Measurements from ENCODE around the genes DNA2 and PALD1.

GRCh38 chr10:68135780-68137116, 27.0 kb downstream of the MYPN start:
- PRO-cap = no peak
- RAMPAGE, long total RNA, 4 experiments = no peak in any of the 4 experiments

- PRO-cap = no peak
- RAMPAGE, long total RNA, 4 experiments = no peak in any of the 4 experiments
Measured at GRCh38 chr10:68328118-68328814, 3.6 kb upstream of the HNRNPH3 start.

DNA sequence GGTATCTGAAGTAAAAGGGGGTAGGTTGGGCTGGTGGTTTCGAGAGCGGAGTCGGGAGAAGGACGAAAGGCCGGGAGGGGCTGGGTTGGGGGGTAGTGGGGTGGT, 204 bp downstream of the HNRNPH3 start:
- PRO-cap = no peak
- RAMPAGE, long total RNA, 4 experiments = no peak in any of the 4 experiments

- PRO-cap = no peak
- RAMPAGE, long total RNA, 4 experiments = start-site peak on the minus strand in 1 of 4 experiments, at chr10:68432758-68433515 at its widest, 7 reads per replicate
Measured at GRCh38 chr10:68432745-68434002, 26.1 kb upstream of the RUFY2 start.

- PRO-cap = no peak
- RAMPAGE, long total RNA, 4 experiments = start-site peak on the minus strand in 3 of 4 experiments, at chr10:68471931-68471978 at its widest, 6 to 17 reads per replicate
Measured at GRCh38 chr10:68471184-68472364, at the start of gene DNA2. Gene DNA2, minus strand, starts transcription at chr10:68471973.

DNA sequence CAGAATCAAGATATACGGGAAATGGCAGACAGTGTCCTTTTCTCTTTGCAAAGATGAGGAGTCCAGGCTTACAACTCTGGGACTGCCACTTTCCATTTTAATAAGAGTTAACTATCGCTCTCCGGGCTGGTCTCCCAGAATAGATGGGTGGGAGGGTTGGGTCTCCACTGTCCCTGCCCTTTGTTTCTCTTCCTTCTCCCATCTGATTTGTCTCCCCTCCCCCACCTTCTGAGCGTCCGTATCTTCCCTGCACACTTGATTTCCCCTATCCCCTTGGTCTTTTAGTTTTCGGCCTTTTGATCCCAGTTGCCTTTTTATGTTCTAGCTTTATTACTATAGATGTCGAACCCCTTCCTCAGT, 2.4 kb downstream of the TET1 start:
- PRO-cap = no peak
- RAMPAGE, long total RNA, 4 experiments = no peak in any of the 4 experiments

DNA sequence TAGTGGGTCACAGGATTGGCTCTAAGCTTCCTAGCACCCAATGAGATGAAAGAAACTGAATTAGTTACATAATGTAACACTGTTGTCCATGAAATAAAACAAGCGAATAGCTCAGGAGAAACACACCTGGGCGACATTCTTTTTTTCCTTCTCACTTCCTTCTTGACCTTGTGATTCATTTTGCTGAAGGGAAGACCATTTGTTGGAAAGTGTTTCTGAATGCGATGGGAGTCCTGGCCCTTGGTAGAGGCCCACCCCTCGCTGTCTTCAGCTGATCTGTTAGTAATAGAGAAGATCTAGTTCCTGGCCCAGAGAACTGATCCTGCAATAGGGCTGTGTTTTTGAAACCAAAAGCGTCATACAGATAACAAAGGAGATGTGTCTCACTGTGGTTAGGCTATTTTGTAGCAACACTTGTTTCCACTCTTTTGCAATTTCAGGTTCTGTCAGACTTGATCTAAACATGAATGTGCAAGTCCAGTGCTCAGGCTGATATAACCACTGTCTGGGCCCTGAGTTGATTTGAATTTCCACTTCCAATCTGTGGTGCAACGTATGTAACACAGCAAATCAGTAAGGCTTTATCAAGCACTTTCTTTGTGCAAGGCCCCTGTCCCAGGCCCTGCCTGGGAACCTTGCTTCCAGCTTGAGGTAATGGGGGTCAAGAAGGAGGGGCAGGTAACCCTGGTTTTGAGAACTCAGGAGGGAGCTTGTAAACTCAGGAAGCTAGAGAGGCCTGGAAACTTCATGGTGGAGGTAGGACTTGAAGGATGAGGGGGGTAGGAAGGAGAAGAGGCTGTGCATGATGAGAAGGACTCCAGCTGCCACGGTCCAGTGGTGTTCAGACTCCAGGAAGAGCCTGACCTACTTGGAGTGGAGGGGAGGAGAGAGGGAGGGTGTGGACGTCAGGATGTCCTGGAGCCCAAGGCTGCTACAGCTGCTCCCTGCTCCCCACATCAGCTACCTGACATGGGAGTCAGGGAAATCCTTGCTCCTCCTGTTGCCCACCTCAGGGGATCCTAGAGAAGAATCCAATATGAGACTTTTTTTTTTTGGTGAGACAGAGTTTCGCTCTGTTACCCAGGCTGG, 42.3 kb upstream of the SRGN start:
- PRO-cap = no peak
- RAMPAGE, long total RNA, 4 experiments = no peak in any of the 4 experiments

DNA sequence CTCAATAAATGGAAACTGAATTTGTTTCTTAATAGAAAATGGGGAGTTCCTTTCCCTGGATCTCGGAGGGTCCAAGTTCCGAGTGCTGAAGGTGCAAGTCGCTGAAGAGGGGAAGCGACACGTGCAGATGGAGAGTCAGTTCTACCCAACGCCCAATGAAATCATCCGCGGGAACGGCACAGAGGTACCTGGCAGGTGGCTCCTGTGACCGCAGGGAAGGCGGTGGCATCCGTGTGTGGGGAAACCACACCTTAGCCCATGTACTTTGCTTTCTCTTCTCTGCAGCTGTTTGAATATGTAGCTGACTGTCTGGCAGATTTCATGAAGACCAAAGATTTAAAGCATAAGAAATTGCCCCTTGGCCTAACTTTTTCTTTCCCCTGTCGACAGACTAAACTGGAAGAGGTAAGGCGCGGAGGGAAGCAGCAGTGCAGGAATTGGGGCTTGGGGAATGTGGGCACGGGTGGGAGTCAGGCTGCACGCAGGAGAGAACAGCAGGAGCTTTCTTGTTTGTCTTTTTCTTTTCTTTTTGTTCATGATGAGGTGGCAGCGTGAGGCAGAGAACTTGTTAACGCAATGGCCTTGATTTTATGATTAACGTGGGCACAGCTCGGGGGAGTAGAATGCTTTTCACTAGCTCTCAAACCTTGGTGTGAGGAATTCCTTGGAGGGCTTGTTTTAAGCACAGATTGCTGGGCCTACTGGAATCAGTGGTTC, 12.8 kb downstream of the HKDC1 start:
- PRO-cap = bidirectional peak, plus-strand start at position 228 of the sequence, minus-strand start at position 157 of the sequence
- RAMPAGE, long total RNA, 4 experiments = start-site peak on the plus strand in 2 of 4 experiments, centred at positions 273 to 291 of the sequence, 39 to 52 reads per replicate

GRCh38 chr10:69319007-69320160, 737 bp downstream of the HK1 start:
- PRO-cap = bidirectional peak, plus-strand start at chr10:69319695, minus-strand start at chr10:69319510
- RAMPAGE, long total RNA, 4 experiments = no peak in any of the 4 experiments

DNA sequence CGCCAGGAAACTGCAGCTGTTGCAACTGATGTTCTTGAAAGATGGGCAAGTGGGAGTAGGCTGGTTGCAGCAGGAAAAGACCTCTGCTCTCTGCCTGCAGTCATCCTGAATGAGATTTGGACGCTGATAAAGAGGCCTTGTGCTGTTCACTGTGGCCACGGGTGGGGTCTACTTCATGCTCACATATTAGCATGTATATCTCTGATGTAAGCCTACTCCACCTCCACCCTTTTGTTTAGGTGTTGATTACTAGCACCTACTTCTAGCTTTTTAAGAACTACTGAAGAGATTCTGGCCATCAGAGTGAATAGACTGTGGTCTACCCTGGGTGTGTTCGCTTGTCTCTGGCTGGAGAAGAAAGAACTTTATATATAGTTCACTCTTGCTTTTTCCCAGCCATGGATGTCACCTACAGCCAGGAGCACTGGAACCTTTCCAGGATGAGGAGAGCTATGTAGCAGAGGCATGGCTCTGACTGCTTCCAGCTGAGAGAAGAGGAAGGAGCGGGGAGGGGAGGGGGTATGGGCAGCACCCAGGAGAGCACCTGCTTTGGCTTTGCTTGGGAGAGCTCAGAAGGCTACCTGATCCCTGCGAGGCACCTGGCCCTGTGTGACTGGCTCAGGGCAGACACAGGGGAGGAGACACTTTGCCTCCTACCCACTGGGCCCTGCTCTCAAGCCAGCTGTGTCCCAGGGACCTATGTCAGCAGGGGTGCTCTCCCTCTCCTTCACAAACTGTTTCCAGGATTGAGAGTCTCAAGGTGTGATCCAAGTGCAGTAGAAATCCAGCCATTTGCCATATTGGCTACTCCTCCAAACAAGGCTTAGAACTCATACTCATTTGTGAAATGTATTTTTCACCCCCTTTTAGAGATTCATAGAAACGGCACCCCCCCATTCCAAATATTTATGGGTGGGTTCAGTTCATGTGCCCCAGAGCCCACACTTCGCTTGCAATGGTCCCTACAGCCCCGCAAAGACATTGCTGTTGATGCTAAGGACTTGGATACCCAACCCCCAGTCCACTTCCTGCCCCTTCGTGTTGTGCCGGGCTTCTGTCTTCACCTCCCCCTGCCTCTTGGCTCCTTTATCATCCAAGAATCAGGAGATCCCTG, 26.8 kb downstream of the HK1 start:
- PRO-cap = no peak
- RAMPAGE, long total RNA, 4 experiments = no peak in any of the 4 experiments

GRCh38 chr10:69459134-69460158, 8.2 kb downstream of the TSPAN15 start:
- PRO-cap = unidirectional peak, plus-strand start at chr10:69459567
- RAMPAGE, long total RNA, 4 experiments = start-site peak on the plus strand in 2 of 4 experiments, at chr10:69459161-69459931 at its widest, 6 to 8 reads per replicate

DNA sequence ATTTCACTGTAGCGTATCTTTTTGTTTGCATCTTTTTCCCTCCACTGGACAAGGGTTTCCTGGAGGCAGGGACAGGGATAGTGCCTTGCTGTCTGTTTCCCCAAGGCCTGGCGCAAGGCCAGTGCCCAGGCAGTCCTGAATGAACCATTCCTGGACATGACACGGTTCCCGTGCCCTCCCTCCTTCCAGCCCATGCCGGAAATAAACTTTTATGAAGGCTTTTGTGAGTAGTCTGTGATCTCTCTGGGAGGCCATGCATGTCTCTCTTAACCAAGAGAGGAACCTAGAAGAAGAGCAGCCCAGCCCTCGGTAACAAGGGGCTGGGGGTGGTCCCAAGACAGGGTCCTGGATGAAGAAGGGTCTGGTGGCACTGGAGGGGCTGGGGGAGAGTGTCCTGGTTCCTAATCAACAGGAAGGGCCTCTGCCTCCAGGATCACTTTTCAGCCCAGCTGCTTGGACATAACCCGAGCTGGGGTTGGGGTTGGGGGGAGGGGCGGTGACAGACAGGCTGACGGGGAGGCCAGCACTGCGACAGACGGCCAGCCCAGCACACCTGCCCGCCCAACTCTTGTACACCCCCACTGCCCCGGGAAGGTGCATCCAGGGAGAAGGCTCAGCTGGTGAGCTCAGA, 44.3 kb downstream of the COL13A1 start:
- PRO-cap = unidirectional peak, plus-strand start at position 230 of the sequence
- RAMPAGE, long total RNA, 4 experiments = no peak in any of the 4 experiments

GRCh38 chr10:70217355-70217993, 15.8 kb downstream of the PPA1 start:
- PRO-cap = no peak
- RAMPAGE, long total RNA, 4 experiments = no peak in any of the 4 experiments

- PRO-cap = no peak
- RAMPAGE, long total RNA, 4 experiments = no peak in any of the 4 experiments
Measured at GRCh38 chr10:70378012-70378641, 4.3 kb downstream of the LRRC20 start.

DNA sequence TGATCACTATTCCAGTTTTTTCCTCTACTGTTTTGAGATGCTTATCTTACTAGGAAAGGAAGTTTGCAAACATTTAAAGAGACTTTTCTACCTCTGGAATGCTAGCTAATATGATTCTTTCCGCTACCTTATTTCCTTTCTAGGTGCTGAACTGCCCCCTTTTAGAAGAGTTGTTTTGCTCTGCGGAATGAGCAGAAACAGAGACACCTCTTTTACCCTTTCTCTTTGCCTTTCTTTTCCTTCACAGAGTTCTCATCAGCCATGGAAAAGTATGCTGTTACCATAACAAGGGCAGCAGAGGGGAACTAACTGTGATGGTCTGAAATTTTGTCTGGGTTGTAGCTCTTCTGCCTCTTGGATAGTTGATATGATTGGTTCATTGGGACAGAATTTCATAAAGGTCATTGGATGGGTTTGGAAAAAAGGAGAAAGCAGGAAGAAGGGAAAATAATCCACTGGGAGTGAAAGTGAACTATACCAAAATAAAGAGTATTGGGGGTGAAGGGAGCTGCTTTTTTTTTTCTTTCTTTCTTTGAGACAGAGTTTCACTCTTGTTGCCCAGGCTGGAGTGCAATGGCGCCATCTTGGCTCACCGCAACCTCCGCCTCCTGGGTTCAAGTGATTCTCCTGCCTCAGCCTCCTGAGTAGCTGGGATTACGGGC, 5.7 kb downstream of the EIF4EBP2 start:
- PRO-cap = no peak
- RAMPAGE, long total RNA, 4 experiments = start-site peak on the plus strand in 2 of 4 experiments, centred at positions 229 to 448 of the sequence, 5 to 7 reads per replicate

DNA sequence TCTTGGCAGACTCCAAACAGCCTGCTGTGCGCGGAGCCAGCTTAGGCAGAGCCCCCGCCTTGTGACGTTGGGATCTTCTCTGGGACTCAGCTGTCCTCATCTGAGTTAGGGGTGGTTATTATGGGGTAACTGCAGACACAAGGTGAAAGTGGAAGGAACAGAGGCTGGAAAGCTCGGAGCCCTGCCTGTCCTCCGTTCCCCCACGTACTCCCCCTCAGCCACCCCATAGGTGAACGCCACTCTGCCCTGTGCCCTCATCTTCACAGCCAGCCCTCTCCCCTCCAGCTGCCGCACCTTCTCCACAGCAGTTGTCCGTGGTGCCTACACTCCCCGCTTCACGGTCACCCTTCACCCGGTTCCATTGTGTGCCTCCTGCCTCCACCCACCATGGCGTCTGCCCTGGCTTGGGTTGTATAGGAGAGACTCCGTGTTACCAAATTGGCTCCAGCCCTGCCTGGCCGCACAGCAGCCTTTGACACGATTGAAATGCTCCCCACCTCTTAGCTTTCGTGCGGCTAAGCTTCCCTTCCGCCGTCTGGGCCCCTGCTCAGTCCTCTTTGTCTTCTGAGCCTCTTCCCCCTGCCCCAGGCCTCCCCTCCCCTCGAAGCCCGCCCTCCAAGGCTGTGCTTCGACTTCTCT, 18.2 kb upstream of the NODAL start:
- PRO-cap = no peak
- RAMPAGE, long total RNA, 4 experiments = no peak in any of the 4 experiments

GRCh38 chr10:70478206-70479232, at the start of gene PALD1:
Gene PALD1, plus strand, starts transcription at chr10:70478767.
- PRO-cap = bidirectional peak, plus-strand start at chr10:70478777, minus-strand start at chr10:70478648; bidirectional peak, plus-strand start at chr10:70478931, minus-strand start at chr10:70478879
- RAMPAGE, long total RNA, 4 experiments = no peak in any of the 4 experiments

DNA sequence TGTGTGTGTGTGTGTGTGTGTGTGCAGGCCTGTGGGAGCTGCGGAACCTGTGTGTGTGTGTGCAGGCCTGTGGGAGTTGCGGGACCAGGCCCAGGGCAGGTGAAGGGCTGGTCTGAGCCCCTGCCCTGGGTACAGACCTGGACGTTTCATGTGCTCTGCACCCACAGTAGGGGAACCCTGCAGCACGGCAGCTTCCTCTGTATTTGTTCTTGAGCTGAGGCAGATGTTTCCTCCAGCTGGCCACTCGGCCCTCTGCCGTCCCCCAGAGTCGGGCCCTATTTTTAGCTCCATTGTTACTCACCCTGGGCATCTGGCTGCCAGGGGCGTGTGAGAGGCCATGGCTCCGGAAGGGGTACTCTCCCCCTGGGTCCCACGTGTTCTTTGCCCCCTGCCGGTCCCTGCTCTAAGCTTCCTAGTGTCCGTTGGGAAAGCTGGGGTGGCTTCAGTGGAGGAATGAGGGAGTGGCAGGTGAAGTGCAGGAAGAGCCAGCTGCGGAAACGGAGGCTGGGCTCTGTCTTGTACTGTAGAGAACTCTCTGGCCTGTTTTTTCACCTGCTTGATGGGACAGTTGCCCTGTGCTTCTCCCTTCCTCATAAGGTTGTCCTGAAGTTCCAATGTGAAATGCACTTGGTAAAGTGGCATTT, 30.4 kb downstream of the PALD1 start:
- PRO-cap = no peak
- RAMPAGE, long total RNA, 4 experiments = no peak in any of the 4 experiments

GRCh38 chr10:70653313-70653757, 19.0 kb upstream of the ADAMTS14 start:
- PRO-cap = no peak
- RAMPAGE, long total RNA, 4 experiments = no peak in any of the 4 experiments

DNA sequence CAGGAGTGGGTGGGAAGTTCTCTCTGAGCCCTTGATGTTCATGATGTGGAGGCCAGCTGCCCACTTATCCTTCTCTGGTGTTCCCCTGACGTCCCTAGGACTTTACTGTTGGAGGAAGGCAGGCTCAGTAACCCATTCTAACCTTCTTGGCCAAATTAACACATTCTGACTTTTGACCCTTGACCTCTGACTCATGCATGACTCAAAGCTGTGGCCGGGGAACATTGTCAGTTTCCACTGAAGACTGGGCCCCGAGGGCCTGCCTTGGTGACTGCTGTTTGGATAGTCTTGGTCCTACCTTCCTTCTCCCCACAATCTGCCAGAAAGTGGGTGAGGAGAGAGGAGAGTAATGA, 43.5 kb downstream of the ADAMTS14 start:
- PRO-cap = no peak
- RAMPAGE, long total RNA, 4 experiments = no peak in any of the 4 experiments

All from transverse colon (tissue), 4 donors.